A172 (cell line): ENCODE measurements around a stretch of chr17.

DNA sequence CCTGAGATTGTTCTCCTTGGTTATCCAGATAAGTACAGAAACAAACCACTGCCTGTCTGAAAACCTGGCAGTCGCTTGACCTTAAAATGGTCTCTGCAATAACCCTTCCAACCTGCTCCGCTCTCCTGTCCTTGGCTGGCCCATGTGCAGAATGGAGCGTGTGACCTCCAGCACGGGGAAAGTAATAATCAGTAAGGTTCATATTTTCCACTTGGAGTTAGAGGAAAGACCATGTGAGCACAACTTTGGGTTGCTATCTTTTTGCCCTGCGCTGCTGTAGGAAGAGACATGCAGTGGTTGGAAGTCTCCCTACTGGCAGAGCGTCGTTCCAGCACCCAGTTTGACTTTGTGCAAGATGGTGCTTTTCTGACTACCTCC, 110.9 kb upstream of the NOL11 start:
- RAMPAGE, long total RNA: no peak

GRCh38 chr17:67635107-67635679, 82.5 kb upstream of the NOL11 start:
- RAMPAGE, long total RNA: no peak

DNA sequence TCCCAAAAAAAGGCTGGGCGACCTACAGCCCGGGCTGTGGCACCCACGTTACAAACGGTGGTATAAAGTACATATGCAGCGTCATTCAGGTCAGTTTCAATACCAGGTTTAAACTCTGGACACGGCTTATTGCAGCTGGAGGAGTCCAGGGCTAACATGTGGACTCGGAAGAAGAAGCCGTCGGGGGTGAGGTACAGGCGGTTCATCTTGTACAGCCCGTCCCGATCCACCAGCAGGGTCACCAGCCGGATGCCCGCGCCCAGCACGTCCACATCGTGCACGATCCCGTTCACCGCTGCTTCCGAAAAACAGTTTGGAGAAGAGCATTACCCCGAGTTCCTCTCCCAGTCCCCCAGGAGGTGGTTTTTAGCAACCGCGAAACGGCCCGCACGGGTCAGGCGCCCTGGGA, 3.3 kb downstream of the C17orf58 start:
- RAMPAGE, long total RNA: no peak

- RAMPAGE, long total RNA: no peak
Measured at GRCh38 chr17:68070646-68071047, 35.1 kb downstream of the KPNA2 start.

DNA sequence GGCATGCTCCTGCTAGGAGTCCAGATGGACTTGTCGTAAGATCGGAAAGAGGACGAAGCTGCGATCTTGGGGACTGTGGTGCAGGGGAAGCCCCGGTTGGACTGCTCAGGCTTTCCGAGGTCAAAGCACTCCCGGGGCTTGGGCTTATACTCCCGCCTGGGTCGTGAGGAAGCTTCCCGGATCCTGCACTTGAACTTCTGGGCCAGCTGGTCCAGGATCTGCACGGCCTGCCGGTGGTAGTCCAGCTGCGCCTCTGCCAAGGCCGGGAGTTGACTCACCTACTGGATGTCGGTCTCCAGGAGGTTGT, 99.1 kb downstream of the KPNA2 start:
- RAMPAGE, long total RNA: no peak

- RAMPAGE, long total RNA: no peak
Measured at GRCh38 chr17:68183963-68184672, 63.7 kb upstream of the AMZ2 start.

DNA sequence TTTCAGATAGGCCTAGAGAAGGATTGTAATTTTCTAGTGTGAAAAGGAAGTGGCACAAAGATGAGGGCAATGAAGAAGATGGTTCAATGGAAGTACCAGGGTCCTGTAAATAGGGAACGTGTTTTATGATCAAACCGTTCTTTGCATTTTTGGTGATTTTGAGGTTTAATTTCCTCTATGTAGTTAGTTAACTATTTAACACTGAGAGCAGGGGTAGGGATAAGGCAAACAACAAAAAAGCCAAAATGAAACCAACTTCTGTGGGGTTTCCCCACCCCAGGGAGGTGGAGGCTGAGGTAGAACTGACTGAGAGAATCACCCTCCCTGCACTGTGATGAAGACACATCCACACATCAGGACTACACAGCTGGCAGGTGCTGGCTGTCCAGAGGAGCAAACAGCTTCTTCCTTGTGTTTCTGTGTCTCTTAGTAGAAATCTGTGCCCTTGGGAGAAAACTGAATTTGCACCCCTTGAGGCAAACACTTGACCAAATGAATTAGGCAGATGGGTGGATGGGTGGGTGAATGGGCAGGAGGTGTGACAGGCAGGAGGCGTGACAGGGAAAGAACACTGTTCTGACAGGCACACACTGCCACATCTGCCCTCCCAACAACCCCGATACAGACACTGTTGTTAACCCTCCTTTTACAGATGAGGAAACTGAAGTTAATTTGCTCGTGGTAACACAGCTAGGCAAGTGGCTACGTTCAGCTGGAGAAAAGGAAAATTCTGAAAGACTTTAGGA, 63.0 kb upstream of the AMZ2 start:
- RAMPAGE, long total RNA: no peak

DNA sequence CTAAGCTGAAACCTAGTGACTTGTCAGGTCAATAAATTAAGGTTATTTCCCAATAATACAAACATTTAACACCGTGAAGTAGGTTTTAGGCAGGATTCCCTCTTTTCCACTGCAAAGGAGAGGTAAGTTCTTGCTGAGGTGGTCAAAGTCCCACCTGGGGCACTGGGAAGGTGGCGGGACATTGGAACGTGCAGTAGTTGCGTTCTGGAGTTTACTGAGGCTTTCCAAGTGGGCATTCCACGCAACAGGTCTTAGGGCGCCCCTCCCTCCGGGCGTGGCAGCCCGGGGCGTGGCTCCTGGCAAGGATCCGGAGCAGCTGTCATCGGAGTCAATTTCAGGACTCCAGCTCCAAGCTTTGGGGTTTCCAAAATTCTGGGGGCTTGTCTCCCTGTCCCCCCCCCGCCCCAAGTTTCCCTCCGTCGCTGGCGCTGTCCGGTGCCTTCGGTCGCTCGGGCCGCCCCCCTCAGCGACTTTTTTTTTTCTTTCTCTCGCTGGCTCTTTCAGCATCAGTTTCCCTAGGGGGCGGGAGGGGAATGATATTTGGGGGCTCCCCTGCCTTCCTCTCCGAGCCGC, 43.1 kb upstream of the AMZ2 start:
- RAMPAGE, long total RNA: no peak

- RAMPAGE, long total RNA: no peak
Measured at GRCh38 chr17:68318238-68318990, 27.1 kb downstream of the ARSG start.

DNA sequence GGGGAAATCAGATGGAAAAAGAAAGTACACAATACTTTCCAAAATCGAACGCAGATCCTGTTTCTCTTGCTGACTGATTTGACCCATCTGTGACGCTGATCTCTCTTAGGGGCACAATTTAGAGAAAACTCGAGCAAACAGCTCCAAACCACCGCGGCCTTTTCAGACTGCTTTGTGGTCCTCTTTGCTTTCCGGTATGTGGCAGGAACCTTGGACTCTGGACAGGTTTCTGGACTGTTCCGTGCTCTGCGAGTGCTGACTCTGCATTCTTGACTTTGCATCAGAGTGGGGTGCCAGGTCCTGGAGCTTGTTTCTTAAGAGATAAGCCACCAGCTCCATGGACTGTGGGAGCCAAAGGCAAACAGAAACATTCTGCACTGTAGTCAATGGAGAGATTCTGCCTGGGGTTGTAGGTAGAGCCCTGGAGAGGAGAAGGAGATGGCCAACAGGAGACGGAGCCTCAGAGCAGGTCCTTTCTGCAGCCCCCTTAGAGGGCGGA, 65.7 kb downstream of the WIPI1 start:
- RAMPAGE, long total RNA: no peak

DNA sequence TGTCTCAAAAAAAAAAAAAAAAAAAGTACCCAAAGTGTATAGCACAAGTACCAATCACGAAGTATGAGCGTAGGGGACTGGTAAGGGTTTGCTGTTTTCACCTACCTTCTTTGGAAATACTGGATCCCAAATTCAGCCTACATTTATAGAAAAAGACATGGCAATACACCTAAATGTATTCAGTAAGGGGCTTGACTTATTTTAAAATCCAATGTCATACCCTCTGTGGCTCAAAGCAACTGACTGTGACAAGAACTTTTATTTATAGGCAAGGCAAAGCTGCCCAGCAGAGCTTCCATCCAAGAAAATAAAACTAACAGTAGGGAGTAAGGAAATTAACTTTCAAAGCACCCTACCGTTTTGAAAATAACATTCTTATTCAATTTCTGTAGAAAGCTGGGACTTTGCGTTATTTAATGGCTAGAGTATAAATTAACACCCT, 1.9 kb downstream of the WIPI1 start:
- RAMPAGE, long total RNA: no peak

DNA sequence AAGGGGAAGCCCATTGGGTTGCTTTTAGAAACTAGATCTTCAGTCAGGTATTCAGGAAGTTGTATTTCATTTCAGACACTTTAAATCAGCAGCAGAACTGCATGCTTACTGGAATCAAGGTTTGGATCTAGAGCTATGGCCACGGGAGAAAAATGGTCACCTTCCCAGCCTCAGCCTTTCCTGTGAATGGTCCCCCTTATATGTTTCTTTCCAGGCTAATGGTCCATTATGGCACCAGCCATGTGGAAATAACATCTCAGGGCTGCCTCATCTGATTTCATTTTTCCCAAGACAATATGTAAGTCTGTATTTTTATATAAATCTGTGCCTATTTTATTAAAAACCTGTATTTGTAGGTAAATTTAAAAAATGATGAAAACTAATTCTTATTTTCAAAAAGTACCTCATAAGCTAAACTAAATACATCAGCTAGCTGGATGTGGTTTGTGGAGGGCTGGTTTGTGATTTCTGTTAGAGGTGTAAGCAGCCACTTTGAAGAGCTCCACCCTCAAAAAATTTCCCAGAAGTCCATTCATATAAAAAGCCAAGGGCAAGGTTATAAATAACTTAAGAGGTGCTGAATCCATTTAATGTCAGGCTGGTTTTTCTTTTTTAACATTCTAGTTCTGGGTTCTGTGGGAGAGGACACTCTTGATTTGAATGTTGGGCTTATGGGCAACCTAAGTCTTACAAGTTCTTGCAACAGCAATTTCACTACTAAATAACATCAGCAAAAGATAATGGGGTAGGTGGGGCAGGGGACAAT, 3.2 kb upstream of the WIPI1 start:
- RAMPAGE, long total RNA: no peak

GRCh38 chr17:68540615-68541265, 28.5 kb downstream of the PRKAR1A start:
- RAMPAGE, long total RNA: no peak

- RAMPAGE, long total RNA: no peak
Measured at GRCh38 chr17:68595414-68596267, 5.5 kb downstream of the FAM20A start.

DNA sequence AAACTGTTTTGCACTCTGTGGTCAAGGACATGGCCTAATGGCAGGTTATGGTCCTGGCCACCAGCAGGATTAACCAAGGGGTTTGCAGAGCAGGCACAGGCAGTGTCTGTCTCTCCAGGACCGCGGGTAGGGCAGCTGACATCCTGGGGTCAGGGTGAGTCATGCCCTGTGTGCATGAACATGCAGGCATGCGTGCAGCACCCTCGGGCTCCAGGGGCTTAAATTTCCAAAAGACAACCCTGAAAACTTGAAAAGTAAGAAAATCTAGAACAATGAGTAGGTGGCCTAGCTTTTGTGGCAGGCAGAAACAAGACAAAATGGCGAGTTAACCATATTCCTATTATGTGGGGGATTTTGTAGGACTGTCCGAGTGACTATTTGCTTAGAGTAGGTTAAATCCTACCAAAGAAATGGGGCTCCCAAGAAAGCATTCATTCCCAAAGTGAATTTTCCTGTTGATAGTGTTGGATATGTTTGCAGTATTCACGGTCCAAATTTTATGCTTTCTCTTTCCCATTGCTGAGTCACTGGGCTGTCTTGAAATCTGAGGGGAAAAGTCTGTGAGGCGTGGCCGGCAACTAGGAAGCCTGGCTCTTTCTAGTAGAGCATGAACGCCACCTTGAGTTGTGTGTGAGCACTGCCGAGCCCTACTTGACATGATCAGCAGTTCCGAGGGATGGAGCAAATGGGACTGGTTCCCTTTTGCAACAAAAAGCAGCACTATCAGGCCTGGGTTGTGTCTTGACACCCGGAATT, 158.4 kb upstream of the FAM20A start:
- RAMPAGE, long total RNA: no peak

- RAMPAGE, long total RNA: no peak
Measured at GRCh38 chr17:68954161-68954536, 1.0 kb downstream of the ABCA8 start.

DNA sequence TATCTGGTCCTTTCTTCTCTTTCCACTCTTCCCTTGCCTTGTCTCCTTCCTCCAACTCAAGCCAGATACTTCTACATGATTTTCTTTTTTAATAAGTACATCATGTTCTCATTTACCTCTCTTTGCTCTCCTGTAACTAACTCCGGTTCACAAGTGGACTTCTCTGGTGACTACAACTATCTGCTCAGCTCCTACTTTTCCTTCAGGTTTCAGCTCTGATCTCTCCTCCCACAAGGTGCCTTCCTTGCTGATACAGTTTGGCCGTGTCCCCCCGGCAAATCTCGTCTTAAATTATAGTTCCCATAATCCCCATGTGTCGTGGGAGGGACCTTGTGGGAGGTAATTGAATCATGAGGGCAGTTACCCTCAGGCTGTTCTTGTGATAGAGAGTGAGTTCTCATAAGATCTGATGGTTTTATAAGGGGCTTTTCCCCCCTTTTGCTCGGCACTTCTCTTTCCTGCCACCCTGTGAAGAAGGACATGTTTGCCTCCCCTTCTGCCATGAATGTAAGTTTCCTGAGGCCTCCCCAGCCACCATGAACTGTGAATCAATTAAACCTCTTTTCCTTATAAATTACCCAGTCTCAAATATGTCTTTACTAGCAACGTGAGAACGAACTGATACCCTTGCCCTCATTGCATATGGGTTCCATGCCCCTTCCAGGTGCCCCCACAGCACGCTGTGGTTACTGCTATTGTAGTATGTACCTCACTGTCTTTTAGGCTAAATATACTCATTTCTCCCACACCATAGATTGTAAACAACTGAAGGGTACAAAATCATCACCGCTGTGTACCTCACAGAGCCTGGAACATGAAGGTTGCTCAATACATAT, 5.0 kb upstream of the ABCA9 start:
- RAMPAGE, long total RNA: no peak

DNA sequence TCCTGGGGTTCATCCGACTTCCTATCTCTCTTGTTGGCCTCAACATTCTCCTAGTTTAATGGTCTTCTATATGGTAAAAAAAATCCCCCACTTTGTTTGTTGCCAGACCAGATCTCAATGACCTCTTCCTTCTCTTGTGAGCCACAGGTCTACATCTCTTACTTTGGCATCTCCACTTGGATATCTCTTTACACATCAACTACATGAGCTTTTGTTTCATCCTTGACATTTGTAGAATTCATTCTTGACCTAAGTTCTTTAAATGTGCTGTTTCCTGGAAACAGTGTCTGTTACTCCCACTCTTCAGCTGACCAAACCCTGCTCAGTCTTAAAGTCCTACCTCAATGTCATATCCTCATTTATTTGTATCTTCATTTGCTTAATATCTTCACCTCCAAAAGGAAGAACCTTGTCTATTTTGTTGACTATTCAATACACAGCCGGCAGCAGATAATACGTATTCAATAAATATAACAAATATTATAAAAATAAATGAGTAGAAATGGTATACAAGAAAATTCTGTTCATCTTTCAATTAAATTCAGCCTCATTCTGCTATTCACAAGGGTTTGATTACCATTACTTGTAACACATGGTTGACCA, 9.4 kb upstream of the ABCA6 start:
- RAMPAGE, long total RNA: no peak

DNA sequence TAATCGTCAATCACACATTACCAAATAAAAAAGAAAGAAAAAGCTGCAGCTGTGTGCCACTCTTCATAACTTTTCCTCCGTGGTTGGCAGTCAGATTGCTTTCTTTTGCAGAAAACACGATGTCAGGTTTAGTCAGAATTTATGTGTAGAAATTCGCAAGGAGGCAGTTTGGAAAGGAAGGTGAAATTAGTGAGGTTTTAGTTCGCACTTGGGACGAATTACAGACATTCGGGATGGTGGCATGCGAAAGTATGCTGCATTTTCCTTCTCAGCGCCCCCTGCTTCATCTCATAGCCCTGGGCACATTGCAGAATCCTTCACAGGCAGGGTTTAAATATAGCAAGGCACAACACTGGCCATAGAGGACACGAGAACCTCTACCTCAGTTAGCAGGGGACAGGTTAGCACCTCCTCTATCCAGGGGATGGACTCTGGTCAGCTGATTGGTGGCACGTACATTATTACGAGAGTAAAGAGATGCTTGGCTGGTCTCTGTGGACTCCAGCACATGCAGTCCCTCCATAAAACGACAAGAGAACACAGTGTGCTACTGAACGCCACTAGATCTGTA, 47.4 kb downstream of the MAP2K6 start:
- RAMPAGE, long total RNA: no peak

GRCh38 chr17:69470464-69470888, 56.0 kb downstream of the MAP2K6 start:
- RAMPAGE, long total RNA: no peak